ENCODE results near the genes EIF2S2 and TP53INP2.

GRCh38 chr20:33556136-33556684 is 66.3 kb downstream of the CBFA2T2 start:
- RRBS: no CpG with 5 or more reads among the region's 4 CpGs
CAGE:
- cytosol, long polyA plus RNA: no peak
- long polyA plus RNA: no peak
- nucleus, long polyA plus RNA: no peak

DNA sequence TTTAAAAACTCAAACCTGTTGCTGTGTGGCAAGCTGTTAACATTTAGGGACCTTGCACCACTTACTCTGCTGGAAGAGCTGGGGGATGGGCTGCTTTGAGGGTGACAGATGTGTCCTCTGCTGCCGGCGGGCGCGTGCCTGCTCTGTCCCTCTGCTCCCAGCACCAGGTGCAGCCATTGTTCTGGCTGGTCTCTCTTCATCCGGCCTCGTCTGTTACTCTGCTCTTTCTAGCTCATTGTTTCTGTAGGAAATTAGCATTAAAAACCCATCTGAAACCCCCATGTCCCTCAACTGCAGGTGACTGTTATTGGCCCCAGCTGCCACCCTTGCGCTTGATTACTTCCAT is 78.5 kb downstream of the CBFA2T2 start:
- RRBS: 49% methylated on average over 5 of the region's 7 CpGs
CAGE:
- cytosol, long polyA plus RNA: no peak
- long polyA plus RNA: no peak
- nucleus, long polyA plus RNA: no peak

DNA sequence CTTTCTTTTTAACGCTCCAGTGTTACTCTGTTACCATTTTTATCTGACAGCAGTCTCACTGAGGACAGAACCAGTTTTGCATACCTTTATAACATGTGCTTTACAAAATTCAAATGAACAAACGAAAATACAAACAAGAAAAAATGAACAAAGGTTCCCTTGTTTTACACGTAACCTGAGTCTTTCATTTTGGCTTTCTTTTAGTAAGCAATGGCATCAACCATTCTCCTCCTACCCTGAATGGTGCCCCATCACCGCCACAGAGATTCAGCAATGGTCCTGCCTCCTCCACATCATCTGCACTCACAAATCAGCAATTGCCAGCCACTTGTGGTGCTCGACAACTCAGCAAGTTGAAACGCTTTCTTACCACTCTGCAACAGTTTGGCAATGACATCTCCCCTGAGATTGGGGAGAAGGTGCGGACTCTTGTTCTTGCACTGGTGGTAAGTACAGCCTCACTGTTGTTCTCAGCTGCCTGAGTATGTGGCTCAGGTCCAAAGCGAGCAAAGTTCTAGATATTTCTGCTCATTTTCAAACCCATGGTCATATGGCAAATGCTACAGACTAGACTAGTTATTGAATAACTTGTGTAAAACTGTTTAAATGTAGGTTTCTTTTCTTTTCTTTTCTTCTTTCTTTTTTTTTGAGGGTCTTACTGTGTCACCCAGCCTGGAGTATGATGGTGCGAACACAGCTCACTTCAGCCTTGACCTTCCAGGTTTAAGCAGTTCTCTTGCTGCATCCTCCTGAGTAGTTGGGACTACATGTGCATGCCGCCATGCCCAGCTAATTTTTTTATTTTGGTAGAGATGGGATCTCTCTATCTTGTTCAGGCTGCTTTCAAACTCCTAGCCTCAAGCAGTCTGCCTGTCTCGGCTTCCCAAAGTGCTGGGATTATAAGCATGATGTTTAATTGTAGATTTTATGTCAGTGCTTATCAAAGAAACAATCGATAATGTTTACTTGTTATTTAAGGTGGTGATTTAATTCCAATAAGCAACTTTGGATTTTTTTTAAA is 50.9 kb upstream of the C20orf144 start:
- RRBS: no CpG with 5 or more reads among the region's 12 CpGs
CAGE:
- cytosol, long polyA plus RNA: no peak
- long polyA plus RNA: no peak
- nucleus, long polyA plus RNA: no peak

- RRBS: no CpG with 5 or more reads among the region's 19 CpGs
CAGE:
- cytosol, long polyA plus RNA: no peak
- long polyA plus RNA: no peak
- nucleus, long polyA plus RNA: no peak
These were observed 7.9 kb upstream of the C20orf144 start for GRCh38 chr20:33653987-33654879.

- RRBS: 31% methylated on average over 30 of the region's 109 CpGs
CAGE:
- cytosol, long polyA plus RNA: no peak
- long polyA plus RNA: no peak
- nucleus, long polyA plus RNA: no peak
These were observed 891 bp downstream of the ACTL10 start for GRCh38 chr20:33667144-33668523.

DNA sequence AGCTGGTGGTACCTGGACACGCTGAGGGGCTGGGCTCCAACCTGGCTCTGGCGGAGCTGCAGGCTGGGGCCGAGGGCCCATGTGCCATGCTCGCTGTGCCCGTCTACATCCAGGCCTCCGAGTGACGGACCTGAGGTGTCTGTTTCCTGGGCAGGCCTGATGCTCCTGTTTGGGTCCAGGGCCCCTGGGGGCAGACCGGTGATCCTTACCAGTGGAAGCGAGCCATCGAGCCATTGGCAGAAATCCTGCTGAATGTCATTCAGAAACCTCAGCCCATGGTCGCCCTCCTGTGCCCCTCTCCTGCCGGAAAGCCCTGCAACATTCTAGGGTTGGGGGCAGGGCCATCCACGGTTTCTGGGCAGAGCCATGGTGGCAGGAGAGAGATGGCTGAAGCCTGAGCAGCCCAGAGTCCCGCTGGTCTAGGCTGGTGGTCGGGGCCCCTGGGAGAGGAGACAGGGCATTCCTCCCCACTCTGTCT is 19.7 kb upstream of the CHMP4B start:
- RRBS: 91% methylated on average over 5 of the region's 15 CpGs
CAGE:
- cytosol, long polyA plus RNA: no peak
- long polyA plus RNA: no peak
- nucleus, long polyA plus RNA: no peak

GRCh38 chr20:33828153-33828861 is 17.2 kb downstream of the CHMP4B start:
- RRBS: no CpG with 5 or more reads among the region's 9 CpGs
CAGE:
- cytosol, long polyA plus RNA: no peak
- long polyA plus RNA: no peak
- nucleus, long polyA plus RNA: no peak

- RRBS: no CpG with 5 or more reads among the region's 8 CpGs
CAGE:
- cytosol, long polyA plus RNA: no peak
- long polyA plus RNA: no peak
- nucleus, long polyA plus RNA: no peak
These were observed 46.4 kb downstream of the CHMP4B start for GRCh38 chr20:33857591-33857958.

- RRBS: 0% methylated on average over 1 of the region's 25 CpGs
CAGE:
- cytosol, long polyA plus RNA: start-site peak on the minus strand at chr20:34112221-34112260, 822 and 1,922 reads in 2 replicates
- long polyA plus RNA: start-site peak on the minus strand at chr20:34112221-34112248, 720 and 1,951 reads in 2 replicates
- nucleus, long polyA plus RNA: start-site peak on the minus strand at chr20:34112211-34112225, 102 and 165 reads in 2 replicates
These were observed at the start of gene EIF2S2 for GRCh38 chr20:34112088-34112338. Gene EIF2S2, minus strand, starts transcription at chr20:34112243.

DNA sequence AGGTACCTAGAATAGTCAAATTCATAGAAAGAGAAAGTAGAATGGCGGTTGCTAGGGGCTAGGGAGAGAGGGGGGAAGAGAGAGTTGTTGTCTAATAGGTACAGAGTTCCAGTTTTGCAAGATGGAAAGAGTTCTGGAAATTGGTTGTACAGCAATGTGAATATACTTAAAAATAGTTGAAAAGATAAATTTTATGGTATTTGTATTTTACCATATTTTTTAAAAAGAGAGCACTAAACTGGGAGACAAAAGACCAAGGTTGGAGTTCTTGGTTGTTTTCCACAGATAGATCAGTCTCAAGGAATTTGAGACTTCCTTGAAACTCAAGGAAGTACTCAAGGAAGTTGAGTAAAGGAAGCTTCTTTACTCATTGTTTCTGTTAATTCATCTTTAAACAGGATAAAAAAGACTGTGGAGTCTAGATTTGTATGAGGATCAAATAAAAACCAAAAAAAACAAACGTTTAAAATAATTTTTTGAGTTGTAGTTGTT is 9.6 kb upstream of the EIF2S2 start:
- RRBS: no CpG with 5 or more reads among the region's 2 CpGs
CAGE:
- cytosol, long polyA plus RNA: no peak
- long polyA plus RNA: no peak
- nucleus, long polyA plus RNA: no peak

GRCh38 chr20:34262340-34263211 is 21.4 kb downstream of the ASIP start:
- RRBS: no CpG with 5 or more reads among the region's 8 CpGs
CAGE:
- cytosol, long polyA plus RNA: no peak
- long polyA plus RNA: no peak
- nucleus, long polyA plus RNA: no peak

DNA sequence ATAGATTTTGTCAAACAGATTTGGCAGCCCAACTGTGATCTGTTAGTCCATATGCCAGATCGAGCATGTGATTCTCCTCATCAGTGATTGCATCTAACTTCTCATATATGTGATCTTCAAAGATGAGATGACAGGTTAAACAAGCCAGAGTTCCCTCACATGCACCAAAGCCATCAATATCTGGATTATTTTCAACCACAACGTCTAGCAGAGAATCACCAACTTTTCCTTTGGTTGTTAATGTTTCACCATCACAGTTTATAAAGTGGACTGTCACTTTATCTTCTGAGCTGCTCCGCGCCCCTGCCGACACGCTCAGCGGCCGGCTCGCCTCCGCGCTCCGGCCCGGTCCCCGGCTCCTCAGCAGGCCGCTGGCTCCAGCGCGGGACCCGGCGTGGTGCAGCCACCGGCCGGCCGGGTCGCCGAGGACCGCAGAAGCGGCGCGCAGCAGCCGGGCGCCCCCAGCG is 40.2 kb upstream of the DYNLRB1 start:
- RRBS: 12% methylated on average over 4 of the region's 31 CpGs
CAGE:
- cytosol, long polyA plus RNA: no peak
- long polyA plus RNA: no peak
- nucleus, long polyA plus RNA: no peak

DNA sequence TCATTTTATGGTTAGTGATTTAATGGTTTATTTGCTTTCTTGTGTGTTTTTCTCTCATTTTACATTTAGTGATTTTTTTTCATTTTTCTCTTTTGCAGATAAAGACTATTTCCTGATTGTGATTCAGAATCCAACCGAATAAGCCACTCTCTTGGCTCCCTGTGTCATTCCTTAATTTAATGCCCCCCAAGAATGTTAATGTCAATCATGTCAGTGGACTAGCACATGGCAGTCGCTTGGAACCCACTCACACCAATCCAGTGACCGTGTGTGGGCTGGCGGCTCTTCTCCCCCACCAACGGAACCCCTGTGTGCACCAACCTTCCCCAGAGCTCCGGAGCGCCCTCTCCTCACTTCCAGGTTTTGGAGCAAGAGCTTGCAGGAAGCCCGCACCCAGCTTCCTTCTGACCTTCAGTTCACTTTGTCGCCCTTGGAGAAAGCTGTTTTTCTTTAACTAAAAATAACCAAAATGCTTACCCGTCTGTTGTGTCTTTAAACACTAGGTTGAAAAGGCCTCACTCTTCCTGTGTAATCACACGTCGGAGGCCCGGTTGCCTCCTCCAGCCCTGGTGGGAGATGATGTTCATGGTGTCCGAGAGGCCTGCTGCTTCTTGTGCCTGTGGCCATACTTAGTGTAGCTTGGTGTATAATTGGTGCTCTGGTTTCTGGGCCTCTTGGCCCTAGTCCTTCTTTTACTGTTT is 17.9 kb upstream of the MAP1LC3A start:
- RRBS: no CpG with 5 or more reads among the region's 14 CpGs
CAGE:
- cytosol, long polyA plus RNA: no peak
- long polyA plus RNA: no peak
- nucleus, long polyA plus RNA: no peak

- RRBS: no CpG with 5 or more reads among the region's 6 CpGs
CAGE:
- cytosol, long polyA plus RNA: no peak
- long polyA plus RNA: no peak
- nucleus, long polyA plus RNA: no peak
These were observed 20.7 kb downstream of the MAP1LC3A start for GRCh38 chr20:34579182-34579560.

DNA sequence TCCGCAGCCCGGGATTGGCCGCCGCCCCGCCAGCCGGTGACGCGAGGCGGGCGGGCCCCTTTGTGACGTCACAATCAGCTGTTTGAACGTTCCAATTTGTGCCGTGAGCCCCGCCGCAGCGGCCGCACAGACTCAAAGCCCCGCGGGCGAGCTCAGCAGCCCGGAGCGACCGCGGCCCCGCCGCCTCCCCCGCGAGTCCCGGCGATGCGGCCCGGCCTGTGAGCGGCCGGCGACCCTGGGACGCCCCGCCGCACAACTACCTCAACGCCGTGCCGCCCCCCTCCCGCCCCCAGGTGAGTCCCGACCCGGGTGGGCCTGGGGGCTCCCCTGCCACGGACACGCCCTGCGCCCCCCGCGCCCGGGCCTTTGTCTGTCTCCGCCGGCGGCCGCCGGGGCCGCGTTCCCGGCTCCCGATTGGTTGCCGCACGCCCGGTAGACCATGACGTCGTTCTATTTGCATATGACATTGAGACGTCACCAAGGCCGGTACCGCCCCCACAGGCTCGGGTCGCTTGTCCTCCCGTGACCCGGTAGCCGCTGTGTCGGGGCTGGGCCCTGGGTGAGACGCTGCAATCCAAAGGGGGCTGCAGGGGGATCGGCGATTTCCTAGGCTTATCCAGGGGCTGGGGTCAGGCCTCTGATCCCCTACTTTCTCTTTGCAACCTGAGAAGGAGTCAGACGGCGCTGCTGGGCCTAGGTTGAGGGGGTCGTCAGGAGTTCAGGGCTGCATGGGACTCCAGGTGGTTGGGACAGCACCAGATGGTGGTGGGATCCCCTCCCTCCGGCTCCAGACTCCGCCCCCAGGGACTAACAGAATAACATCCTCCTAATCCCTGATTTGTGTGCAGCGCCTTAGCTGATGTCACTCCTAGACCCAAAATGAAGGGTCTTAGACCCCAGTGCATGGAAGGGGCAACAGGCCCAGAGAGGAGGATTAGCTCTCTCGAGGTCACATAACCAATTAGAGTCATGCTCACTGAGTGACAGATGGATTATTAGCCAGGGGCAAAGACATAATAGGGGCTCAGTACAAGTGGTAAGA is at the start of gene TP53INP2:
Gene TP53INP2 (plus strand): TSS at position 125 of the 1,042 bp plus-strand sequence.
- RRBS: 2% methylated on average over 30 of the region's 83 CpGs
CAGE:
- cytosol, long polyA plus RNA: start-site peak on the plus strand centred at position 83 of the sequence, 37 bp wide, 124 and 98 reads in 2 replicates
- long polyA plus RNA: start-site peak on the plus strand centred at position 85 of the sequence, 44 bp wide, 104 and 66 reads in 2 replicates
- nucleus, long polyA plus RNA: start-site peak on the plus strand centred at position 92 of the sequence, 71 bp wide, 121 and 138 reads in 2 replicates

GRCh38 chr20:34708546-34709020 is 4.4 kb downstream of the TP53INP2 start:
- RRBS: 3% methylated on average over 1 of the region's 23 CpGs
CAGE:
- cytosol, long polyA plus RNA: no peak
- long polyA plus RNA: no peak
- nucleus, long polyA plus RNA: no peak

DNA sequence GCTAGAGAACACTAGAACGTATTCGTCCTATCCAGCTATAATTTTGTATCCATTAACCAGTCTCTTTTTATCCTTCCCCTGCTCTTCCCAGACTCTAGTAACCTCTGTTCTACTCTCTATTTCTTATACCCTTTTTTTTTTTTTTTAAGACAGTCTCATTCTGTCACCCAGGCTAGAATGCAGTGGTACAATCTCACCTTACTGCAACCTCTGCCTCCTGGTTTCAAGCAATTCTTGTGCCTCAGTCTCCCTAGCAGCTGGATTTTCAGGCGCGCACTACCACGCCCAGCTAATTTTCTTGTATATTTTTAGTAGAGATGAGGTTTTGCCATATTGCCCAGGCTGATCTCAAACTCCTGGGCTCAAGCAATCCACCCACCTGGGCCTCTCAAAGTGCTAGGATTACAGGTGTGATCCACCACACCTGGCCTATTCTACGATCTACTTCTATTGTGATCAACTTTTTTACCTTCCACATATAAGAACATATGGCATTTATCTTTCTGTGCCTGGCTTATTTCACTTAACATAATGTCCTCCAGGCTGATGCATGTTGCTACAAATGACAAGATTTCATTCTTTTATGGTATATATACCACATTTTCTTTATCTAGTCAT is 20.4 kb downstream of the NCOA6 start:
- RRBS: no CpG with 5 or more reads among the region's 6 CpGs
CAGE:
- cytosol, long polyA plus RNA: no peak
- long polyA plus RNA: no peak
- nucleus, long polyA plus RNA: no peak

DNA sequence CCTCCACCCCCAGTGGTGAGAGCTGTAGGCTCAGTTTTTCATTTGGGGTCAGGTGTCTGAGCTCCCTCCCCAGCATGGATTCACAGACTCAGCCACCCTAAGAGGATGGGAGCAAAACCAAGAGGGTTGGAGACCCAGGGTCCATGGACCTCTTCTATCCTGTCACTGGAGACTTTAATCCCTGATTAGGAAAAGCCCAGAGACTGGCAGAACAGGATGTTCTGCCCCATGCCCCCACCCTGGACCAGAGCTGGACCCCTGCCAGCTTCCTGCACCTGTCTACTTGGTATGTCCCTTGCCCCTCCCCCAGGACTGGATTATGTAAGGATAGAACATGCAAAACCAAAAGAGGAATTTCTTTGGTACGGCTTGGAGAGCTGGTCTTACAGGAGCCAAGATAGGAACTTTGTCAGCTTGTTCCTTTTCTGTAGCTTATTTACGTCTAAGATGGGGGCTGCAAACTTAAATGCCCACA is 11.0 kb downstream of the GGT7 start:
- RRBS: no CpG with 5 or more reads among the region's 2 CpGs
CAGE:
- cytosol, long polyA plus RNA: no peak
- long polyA plus RNA: no peak
- nucleus, long polyA plus RNA: no peak

DNA sequence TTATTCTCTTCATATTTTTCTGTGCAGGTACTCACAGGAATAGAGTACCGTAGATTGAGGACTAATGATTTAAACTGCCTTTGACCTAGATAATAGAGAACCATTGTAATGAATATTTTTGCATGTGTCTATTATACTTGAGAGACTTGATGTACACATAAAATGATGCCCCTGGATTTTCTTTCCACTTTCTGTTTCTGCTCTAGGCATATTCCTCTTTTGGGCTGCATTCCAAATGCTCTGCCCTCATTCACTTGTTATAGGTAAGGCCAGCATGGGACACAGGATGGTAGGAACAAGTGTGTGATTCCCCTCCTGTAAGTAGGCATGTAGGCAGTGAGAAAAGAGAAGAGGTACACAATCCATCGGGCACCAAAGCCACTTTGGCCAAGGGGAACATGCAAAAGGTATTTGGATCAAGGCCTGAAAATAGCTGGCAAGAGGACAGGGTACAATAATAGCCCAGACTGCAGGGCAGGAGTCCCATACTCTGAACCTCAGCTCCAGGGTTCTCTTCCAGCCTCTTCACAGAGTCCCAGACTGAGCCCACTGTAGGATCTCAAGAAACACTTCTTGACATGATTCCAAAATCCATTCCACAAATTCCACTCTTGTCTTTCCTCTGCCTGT is 19.5 kb downstream of the ACSS2 start:
- RRBS: no CpG with 5 or more reads among the region's 2 CpGs
CAGE:
- cytosol, long polyA plus RNA: no peak
- long polyA plus RNA: no peak
- nucleus, long polyA plus RNA: no peak

DNA sequence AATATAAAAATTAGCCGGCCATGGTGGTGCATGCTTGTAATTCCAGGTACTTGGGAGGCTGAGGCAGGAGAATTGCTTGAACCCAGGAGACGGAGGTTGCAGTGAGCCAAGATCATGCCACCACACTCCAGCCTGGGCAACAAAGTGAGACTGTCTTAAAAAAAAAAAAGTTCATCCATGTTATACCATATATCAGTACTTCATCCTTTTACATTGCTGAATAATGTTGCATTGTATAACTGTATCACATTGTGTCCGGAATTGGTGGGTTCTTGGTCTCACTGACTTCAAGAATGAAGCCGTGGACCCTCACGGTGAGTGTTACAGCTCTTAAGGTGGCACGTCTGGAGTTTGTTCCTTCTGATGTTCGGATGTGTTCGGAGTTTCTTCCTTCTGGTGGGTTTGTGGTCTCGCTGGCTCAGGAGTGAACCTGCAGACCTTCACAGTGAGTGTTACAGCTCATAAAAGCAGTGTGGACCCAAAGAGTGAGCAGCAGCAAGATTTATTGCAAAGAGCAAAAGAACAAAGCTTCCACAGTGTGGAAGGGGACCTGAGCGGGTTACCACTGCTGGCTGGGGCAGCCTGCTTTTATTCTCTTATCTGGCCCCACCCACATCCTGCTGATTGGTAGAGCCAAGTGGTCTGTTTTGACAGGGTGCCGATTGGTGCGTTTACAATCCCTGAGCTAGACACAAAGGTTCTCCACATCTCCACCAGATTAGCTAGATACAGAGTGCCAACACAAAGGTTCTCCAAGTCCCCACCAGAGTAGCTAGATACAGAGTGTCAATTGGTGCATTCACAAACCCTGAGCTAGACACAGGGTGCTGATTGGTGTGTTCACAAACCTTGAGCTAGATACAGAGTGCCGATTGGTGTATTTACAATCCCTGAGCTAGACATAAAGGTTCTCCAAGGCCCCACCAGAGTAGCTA is 21.5 kb downstream of the ACSS2 start:
- RRBS: no CpG with 5 or more reads among the region's 13 CpGs
CAGE:
- cytosol, long polyA plus RNA: no peak
- long polyA plus RNA: no peak
- nucleus, long polyA plus RNA: no peak

All from IMR-90 (cell line).